Epidermal melanocyte (primary cell): ENCODE measurements around a stretch of chr4.

- RRBS = no CpG with 5 or more reads among the region's 11 CpGs
Observed at GRCh38 chr4:138112660-138113656, 129.2 kb downstream of the SLC7A11 start.

- RRBS = no CpG with 5 or more reads among the region's 7 CpGs
Observed at GRCh38 chr4:138217131-138218126, 24.7 kb downstream of the SLC7A11 start.

GRCh38 chr4:138222321-138223017 is 19.7 kb downstream of the SLC7A11 start:
- RRBS = no CpG with 5 or more reads among the region's 5 CpGs

DNA sequence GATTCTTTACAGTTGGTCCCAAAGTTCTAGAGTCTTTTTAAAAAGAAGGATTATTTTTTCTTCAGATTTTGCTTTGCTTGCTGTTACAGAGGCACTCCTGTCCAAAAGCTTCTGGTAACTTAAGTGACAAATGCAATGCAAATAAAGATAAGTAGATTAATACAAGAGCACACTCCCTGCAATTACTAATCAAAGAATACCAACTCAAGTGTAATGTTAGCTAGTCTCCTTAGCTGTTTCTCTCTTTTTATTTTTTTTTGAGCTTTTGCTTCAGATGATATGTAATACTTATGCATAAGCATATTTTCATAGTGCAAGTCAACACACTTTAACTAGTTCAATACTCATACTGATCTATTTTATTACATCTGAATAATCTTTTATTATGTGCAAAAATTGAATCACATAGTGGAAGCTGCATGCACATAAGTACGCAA is 2.7 kb downstream of the SLC7A11 start:
- RRBS = no CpG with 5 or more reads among the region's 1 CpG

GRCh38 chr4:138939739-138940179 is 75.8 kb upstream of the NOCT start:
- RRBS = no CpG with 5 or more reads among the region's 4 CpGs

- RRBS = no CpG with 5 or more reads among the region's 8 CpGs
Observed at GRCh38 chr4:139019237-139020113, 3.9 kb downstream of the NOCT start.

DNA sequence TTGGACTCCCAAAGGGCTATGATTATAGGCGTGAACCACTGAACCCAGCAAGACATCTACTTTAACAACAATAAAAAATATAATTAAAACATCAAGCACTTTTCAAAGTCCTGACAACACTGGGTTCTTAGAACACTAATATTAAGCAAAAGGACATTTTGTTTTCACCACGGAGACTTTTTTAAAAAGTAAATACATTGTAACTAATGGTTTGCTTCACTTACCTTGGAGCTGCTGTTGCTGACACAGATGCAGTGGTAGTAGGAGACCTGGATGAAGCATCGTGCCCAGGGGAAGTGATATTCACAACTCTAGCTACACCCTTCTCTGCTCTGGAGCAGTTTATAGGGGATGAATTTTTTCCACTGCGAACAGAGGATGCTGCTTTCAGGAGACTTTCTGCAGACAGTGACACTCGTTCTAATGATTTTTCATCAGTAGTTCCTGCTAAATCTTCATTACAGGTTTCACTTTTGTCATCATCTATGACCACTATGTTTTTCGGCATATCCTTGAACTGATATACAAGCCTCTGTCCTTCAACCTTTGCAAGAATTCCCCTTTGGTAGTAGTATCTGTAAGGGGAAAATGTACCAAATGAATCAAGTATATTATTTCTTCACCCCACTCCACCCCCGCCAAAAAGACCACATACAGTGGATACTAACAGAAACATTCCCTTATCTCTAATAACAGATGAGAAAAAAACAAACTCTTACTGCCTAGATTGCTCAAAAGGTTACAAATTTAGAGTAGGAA is 44.7 kb downstream of the NOCT start:
- RRBS = no CpG with 5 or more reads among the region's 7 CpGs

DNA sequence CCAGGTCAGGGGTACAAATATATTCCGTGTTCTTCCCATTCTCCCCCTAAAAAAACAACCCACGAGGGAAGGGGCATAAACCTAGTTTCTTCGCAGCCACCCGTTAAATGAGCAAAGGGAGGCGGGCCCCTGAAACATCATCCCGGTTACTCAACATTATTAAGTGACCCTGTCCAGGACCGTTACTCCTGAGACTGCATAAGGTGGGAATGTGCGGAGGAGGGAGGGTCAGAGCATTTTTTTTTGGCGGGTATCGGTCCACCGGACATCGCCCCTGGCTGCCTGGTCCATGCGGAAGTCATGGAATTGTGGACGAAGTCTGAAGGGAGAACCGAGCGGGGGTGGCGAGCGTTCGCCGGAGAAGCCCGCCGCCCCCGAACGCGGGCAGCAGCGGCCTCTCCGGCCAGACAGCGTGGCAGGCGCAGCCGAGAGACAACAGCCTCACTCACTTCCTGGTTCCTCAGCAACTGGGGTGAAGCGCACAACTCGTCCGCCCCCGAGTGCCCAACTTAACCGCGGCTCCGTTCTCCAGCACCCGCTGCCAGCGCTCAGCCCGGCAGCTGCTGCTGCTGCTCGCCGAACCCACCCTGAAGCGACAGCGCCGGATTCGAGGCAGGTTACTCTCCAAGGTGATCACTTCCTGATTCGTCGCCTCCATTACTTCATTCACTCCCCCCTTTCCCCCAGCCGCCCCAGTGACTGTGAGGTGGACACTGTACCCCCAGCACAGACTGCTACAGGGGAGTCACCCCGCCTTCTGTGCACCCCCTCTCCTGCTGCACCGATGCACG is 67.9 kb downstream of the NOCT start:
- RRBS = 3% methylated on average over 22 of the region's 52 CpGs

- RRBS = no CpG with 5 or more reads among the region's 3 CpGs
Observed at GRCh38 chr4:139172245-139172858, 4.7 kb downstream of the ELF2 start.

GRCh38 chr4:139175928-139176280 is 1.1 kb downstream of the ELF2 start:
- RRBS = 13% methylated on average over 2 of the region's 21 CpGs

GRCh38 chr4:139300445-139301135 is 715 bp upstream of the NAA15 start:
- RRBS = no CpG with 5 or more reads among the region's 17 CpGs

DNA sequence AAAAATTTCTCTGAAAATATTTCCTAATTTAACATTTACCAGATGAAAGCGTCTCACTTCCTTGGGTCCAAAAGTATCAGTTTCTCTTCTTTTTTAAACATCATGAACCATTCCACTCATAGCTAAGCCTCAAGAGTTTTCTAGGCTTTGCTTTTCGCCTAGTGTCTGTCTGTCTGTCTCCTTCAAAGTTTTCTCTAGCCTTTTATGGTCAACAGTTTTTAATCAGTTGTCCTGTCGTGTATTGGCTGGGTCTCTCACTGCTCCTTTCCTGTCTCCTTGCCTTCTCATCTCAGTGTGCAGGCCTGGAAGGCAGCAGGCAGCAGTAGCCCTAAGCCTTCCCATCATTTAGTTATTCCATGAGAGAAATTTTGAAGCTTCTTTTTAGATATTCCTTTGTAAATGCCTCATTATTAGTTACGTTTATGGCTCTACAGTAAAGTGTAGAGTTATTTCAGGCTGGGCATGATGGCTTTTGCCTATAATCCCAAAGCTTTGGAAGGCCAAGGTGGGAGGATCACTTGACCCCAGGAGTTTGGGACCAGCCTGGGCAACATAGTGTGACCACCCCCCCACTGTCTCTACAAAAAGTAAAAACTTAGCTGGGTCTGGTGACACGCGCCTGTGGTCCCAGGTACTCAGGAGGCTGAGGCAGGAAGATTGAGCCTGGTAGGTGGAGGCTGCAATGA is 9.8 kb downstream of the RAB33B start:
- RRBS = no CpG with 5 or more reads among the region's 6 CpGs

GRCh38 chr4:139552354-139553463 is 3.3 kb downstream of the SETD7 start:
- RRBS = no CpG with 5 or more reads among the region's 6 CpGs

GRCh38 chr4:139559049-139559529 is 3.1 kb upstream of the SETD7 start:
- RRBS = no CpG with 5 or more reads among the region's 5 CpGs

DNA sequence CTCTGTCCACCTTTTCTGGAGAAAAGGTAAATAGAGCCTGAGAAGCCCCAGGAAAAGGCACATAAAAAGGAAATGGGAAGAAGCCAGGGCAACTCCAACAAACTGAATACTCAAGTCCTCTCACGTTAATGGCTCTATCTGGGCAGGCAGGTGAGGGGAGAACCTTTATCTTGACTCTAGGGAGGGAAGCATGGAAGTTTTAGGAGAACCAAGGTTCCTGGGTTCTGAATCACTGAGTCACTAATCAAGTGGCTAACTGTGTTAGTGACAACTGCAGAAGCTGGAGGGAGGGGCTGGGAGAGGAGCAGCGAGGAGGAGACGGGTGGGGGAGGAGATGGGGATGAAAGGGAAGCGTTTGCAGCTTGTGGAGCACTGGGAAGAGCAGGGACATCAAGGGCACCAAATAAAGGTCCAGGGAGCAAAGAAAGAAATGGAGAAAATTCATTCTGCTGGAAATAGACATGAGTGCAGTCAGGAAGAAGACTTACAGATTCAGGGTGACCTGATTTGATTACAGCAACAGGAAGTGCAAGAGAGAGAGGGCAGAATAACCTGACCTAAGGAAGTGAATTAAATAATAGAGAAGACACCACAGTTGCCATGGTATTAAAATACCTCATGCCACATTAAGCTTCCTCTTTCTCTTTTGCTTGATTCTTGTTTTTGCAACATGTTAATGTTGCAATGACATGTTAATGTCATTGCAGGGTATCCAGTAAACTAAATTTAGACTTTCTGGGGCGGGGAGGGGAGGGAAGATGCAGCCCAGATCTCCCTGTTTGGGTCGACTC is 4.5 kb upstream of the SETD7 start:
- RRBS = no CpG with 5 or more reads among the region's 6 CpGs

GRCh38 chr4:139682689-139683774 is 17.4 kb downstream of the MGST2 start:
- RRBS = no CpG with 5 or more reads among the region's 9 CpGs

GRCh38 chr4:139734032-139734661 is 68.5 kb downstream of the MGST2 start:
- RRBS = no CpG with 5 or more reads among the region's 9 CpGs

GRCh38 chr4:139791651-139792186 is 126.1 kb downstream of the MGST2 start:
- RRBS = no CpG with 5 or more reads among the region's 3 CpGs

DNA sequence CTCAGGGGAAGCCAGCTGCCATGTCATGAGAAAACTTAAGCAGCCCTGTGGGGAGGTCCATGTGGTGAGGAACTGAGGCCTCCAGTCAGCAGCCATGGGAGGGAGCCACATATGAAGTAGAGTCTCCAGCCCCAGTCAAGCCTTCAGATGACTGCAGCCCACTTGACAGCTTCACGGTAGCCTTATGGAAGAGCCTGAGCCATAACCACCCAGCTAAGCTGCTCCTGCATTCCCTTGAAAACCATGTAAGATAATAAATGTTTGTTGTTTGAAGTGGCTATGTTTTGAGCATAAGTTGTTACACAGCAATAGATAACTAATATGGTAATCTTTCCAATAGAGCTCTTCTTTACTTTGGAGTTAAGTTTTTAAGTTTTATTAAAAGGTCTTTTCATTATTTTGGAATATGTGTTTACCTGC is 208.0 kb downstream of the MGST2 start:
- RRBS = no CpG with 5 or more reads among the region's 1 CpG

- RRBS = no CpG with 5 or more reads among the region's 20 CpGs
Observed at GRCh38 chr4:139890145-139891279, 224.9 kb downstream of the MGST2 start.